Thoracic aorta (tissue), 1 donor: ENCODE measurements around a stretch of chr9.

DNA sequence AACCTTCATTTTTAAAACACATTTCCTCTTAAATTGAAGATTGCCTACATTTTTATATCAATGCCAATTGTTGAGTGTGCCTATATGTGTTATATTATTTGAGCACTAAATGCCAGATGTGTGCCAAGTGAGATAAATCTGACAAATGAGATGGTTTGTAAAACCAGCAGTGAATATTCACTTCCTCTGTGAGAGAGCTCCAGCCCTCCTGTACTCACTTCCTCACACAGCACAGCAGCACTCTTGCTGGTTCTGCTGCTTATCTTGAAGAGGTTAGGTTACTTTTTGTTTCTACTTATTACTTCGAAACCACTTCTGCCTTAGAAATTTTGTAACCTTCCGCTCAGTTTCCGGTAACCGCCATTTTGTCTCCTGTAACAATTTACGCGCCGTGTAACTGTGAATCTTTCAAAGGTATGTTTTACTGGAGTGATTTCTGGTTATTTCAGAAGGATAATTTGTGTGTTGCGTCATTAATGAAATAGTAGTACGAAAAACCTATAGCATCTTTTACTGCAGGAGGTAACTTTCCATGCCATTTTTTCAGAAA, 58.1 kb downstream of the DOCK8 start:
- RAMPAGE, long total RNA = no peak

DNA sequence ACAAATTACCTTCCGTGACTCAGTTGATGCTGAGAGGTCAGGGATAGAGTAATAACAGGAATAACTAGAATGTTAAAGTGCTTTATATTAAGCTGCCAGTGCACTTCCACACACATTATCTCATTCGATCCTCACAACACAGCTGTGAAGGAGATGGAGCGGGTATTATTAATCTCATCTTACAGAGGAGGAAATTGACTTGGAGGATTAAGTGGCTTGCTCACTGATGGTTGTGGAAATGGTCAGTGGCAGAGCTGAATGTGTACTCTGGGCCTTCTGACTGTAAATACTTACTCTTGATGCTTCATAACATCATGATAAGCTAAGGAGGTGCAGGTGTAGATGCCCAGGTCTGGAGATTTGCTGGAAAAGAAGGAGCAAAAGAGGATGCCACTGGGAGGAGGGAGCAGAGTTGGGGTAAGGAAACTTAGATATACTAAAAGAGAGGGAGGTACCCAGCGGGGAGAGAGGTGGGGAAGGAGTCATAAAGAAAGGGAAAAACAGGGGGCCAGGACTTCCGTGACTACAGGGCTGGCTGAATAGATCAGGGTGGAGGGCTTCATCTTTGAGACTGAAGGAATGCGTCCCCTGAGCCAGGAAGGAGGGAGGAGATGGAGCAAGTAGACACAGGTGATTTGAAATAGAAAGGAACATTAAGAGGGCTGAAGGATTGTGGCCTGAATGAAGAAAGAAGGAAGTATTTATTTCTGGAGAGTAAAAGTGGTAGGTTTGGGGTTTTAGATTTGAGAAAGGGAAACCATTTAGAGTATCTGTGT, 84.7 kb downstream of the KANK1 start:
- RAMPAGE, long total RNA = start-site peak on the plus strand centred at position 379 of the sequence, 974 bp wide, 12 reads

- RAMPAGE, long total RNA = no peak
Observed at GRCh38 chr9:628984-629641, 124.6 kb downstream of the KANK1 start.

GRCh38 chr9:712652-713609, 128.6 kb upstream of the DMRT1 start:
- RAMPAGE, long total RNA = no peak

DNA sequence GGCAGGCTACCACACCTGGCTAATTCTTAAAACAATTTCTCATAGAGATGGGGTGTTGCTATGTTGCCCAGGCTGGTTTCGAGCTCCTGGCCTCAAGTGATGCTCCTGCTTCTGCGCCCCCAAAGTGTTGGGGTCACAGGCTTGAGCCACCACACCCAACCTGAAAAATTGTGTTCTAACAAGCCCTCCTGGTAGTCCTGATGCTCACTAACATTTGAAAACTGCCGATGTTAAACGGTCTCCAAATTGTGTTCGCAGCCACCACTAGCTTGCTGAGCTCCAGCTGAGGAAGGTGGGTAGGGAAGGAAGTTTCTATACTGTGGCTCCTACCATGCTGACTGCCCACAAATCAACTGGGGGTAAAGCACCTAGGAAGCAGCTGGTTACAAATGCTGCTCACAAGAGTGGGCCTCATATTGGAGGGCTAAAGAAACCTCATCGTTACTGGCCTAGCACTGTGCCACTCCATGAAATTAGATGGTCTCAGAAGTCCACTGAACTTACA, 34.4 kb downstream of the DMRT3 start:
- RAMPAGE, long total RNA = no peak

GRCh38 chr9:1047824-1048457, 2.2 kb upstream of the DMRT2 start:
- RAMPAGE, long total RNA = no peak

DNA sequence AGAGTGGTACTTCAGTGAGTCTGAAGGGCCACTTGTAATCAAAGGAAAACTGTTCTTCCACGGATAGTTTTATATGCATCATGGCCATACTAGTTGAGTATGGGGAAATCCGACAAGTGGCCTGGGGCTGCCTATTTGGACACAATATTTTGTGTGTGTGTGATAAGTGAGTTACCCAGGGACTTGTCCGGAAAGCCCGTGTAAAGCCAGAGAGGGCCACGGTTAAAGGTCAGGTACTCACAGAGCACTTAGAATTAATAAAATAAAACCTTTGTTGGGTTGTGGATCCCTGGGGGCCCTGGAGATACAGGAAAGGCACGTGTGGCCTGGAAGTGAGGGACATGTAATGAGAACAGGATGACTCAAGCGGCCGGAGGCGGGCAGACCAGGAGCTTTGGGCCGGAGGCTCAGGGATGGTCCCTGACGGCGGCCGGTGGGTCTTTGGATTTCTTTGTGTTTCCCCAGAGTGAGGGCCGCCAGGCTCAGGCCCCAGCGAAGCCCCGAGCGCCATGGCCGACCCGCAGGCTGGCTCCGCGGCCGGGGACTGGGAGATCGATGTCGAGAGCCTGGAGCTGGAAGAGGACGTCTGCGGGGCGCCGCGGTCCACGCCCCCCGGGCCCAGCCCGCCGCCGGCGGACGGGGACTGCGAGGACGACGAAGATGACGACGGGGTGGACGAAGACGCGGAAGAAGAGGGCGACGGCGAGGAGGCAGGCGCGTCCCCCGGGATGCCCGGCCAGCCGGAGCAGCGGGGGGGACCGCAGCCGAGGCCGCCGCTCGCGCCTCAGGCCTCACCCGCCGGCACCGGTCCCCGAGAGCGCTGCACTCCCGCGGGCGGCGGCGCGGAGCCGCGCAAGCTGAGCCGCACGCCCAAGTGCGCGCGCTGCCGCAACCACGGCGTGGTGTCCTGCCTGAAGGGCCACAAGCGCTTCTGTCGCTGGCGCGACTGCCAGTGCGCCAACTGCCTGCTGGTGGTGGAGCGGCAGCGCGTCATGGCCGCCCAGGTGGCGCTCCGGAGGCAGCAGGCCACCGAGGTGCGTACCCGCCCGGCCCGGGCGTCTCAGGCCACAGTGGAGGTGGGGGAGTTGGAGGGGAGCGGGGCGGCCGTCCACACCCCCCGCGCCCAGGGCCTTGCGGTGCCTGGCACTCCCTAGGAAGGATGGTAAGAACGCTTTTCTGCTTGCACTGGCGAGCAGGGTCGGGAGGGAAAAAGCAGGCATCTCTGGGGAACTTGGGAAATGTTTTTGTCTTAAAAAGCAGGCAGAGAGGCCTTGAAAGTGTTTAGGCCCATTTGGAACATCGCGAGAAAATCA, 1.4 kb downstream of the DMRT2 start:
- RAMPAGE, long total RNA = no peak

- RAMPAGE, long total RNA = no peak
Observed at GRCh38 chr9:1298005-1298466, 247.9 kb downstream of the DMRT2 start.

DNA sequence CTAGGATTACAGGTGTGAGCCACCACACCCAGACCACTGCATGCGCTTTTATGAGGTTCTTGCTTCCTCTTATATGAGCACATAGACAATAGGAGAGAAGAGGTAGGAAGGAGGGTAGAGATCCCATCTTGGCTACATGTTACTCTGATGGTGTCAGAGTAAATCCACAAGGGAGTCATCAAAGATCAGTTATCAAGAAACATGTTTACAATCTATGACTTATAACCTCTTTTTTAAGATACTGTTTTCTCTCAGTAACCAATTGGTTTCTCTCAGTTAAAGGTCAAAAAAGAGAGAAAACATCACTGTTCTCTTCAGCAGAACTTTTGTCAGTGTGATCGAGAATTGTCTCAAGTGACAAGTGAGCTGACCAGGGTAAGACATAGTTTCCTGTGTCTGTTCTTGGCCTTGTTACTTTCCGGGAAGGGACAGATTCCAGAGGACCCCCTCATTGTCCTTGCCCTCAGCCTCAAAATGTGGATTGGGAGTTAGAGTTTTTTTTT, 248.9 kb downstream of the DMRT2 start:
- RAMPAGE, long total RNA = no peak

GRCh38 chr9:2073001-2073457, 57.9 kb downstream of the SMARCA2 start:
- RAMPAGE, long total RNA = no peak

GRCh38 chr9:2234659-2235184, 219.6 kb downstream of the SMARCA2 start:
- RAMPAGE, long total RNA = no peak

- RAMPAGE, long total RNA = no peak
Observed at GRCh38 chr9:2241851-2242668, 226.9 kb downstream of the SMARCA2 start.

DNA sequence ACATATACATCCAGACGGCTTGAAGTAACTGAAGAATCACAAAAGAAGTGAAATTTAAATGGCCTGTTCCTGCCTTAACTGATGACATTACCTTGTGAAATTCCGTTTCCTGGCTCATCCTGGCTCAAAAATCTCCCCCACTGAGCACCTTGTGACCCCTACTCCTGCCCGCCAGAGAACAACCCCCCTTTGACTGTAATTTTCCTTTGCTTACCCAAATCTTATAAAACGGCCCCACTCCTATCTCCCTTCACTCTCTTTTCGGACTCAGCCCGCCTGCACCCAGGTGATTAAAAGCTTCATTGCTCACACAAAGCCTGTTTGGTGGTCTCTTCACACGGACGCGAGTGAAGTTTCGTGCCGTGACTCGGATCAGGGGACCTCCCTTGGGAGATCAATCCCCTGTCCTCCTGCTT, 260.6 kb downstream of the SMARCA2 start:
- RAMPAGE, long total RNA = no peak

- RAMPAGE, long total RNA = no peak
Observed at GRCh38 chr9:2489884-2490511, 131.6 kb upstream of the VLDLR start.

- RAMPAGE, long total RNA = no peak
Observed at GRCh38 chr9:2727775-2728239, 10.5 kb downstream of the KCNV2 start.

- RAMPAGE, long total RNA = no peak
Observed at GRCh38 chr9:2765329-2765955, 48.1 kb downstream of the KCNV2 start.

DNA sequence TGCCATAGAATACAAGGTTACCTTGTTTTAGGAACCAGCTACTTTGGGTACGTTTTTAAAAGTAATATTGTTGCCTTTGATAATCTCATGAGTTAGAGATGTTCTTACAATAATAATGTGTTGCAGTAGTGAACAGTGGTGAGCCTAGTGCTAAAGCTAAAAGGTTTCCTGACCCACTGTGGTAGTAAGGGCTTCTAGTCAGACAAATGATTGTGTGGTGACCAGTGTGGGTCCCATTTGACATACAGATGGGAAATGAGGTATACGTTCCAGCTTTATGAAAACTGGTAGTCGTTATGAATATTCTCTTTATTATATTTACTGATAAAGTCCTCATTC, 1.8 kb upstream of the RFX3 start:
- RAMPAGE, long total RNA = no peak

GRCh38 chr9:3530562-3531359, 5.0 kb upstream of the RFX3 start:
- RAMPAGE, long total RNA = no peak

DNA sequence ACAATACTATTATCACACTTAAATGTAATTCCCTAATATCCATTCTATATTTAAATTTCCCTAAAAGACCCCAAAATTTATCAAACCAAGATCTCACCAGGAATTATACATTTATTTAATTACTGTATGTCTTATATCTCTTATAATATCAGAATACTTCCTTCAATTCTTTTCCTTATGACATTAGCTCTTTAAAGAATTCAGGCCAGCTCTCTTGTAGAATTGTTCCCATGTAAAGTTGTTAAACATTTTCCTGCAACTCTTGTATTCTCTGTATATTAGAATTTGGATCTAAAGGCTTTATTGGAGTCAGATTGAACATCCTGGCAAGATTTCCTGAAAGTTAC, 196.0 kb upstream of the RFX3 start:
- RAMPAGE, long total RNA = no peak

- RAMPAGE, long total RNA = no peak
Observed at GRCh38 chr9:4305009-4305723, 5.3 kb upstream of the GLIS3 start.